LUHMES (cell line): ENCODE measurements around a stretch of chr6.

- PRO-cap = no peak
Measured at GRCh38 chr6:52598001-52598955, 21.4 kb upstream of the TRAM2 start.

DNA sequence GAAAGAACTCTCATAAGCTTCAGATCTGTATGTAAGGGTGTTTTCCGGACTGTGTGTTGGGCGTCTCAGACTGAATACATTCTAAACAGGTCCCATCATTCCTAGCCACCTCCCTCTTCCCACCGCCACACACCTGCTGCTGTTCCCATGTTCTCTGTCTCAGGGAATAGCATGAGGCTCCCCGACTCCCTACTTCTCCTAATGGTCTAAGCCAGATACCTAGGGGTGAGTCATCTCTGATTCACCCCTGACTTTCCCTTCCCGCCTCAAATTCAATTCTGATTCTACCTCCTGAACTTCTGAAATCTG lies 1.5 kb downstream of the TMEM14A start:
- PRO-cap = no peak

- PRO-cap = no peak
Measured at GRCh38 chr6:52746148-52746943, 16.9 kb downstream of the GSTA2 start.

DNA sequence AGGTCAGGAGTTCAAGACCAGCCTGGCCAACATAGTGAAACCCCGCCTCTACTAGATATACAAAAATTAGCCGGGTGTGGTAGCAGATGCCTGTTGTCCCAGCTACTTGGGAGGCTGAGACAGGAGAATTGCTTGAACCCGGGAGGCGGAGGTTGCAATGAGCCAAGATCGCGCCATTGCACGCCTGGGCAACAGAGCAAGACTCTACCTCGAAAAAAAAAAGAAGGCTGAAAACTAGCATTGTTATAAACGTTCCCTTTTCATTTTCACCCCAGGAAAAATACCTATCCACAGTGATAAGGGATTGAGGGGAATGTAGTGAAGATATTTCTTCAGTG lies 9.3 kb downstream of the GSTA4 start:
- PRO-cap = no peak

DNA sequence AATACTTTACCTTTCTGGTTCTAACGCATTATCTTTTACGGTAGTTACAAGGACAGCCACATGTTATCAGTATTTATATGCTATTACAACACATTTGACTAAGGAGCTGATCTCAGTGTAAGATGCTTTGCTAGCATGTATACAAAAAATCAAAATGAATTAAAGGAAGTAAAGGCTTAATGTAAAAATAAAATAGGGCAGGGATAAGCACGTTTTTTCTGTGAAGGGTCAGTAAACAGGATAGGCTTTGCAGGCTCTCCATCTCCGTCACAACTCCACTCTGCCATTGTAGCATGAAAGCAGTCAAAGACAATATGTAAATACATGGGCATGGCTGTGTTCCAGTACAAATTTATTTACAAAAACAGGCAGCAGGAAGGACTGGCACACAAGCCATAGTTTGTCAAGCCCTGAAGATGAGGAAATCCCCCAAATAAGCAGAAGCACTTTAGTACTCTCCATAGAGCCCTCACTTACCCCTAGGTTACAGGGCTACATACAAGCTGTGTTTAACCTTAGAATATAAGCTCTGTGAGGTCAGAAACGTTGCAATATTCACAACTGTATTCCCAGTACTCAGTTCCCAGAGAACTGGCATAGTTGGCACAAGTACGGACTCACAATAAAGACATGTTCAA lies 5.4 kb downstream of the CILK1 start:
- PRO-cap = no peak

GRCh38 chr6:53128580-53129296 lies 19.9 kb downstream of the GCM1 start:
- PRO-cap = no peak

DNA sequence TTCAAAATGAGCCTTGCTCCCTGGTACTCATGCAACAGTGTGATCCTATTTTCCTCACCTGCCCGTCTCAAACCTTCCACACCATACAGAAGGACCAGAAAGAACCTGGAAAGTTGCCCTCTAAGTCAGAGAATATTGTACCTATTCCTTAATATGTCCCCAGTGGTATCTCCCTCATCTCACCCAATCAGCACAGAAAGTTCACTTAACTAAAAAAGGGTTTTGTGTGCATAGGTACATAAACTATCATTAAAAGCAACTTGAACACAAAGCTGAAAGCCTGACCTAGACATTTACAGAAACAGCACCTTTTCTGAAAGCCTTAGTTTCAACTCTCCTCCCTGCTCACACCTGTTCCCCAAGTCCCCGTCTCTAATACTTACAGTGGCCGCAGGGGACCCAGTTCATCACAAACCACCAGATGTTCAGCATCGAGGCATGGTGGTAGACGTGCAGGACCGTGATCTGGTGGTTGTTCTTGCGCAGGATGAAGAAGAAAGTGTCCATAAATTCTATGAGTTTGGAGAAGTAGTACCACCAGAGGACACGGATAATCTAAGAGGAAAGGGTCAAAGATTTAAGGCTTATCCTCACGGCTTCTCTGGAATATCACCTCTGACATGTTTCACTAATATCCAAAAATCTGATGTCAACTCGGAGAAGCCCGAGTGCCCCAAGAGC lies 73.9 kb downstream of the ELOVL5 start:
- PRO-cap = no peak

DNA sequence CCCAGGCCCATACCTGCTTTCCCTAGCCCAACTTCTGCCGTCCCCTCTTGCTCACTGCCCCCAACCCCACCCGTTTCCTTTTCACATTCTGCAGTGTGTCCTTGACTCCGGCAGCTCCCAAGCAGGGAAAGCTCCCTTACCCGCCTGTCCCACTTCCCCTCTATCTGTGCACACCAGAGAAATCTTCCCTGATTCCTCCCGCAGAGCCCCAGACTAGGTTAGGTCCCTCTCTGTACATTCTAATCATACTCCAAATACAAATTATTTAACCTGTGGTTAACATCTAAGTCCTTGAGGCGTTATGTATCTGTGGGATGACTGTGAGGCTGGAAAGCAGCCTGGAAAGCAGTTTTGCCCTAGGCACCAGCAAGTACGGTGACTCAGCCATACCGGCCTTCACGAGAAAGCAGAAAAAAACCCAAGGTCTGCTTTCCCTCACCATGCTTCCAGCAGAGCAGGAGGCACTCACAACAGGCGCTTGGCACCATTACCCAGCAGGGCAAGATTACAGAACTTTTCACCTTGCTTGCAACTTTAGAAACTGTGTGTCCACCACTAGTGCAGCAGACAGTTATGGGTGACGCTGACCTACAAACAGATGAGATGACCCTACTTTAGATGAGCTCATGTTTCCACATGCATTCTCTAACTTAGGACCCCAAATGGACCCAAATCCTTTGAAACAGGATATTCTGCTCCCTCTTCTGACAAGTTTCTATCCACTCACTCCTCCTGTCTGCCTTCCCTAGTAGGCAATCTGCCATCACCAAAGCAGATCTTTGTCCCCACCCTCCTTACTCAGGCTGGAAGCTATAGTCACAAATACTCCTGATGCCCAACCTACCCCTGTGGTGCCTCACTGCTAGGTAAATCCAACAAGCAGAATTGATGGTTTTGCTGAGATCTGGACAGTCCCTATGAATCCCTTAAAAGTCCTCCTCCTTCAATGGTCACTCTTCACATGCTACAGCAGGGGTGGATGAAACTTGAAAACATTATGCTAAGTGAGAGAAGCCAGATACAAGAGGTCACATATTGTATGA lies 22.0 kb downstream of the ELOVL5 start:
- PRO-cap = no peak

GRCh38 chr6:53331927-53332237 lies 16.9 kb downstream of the ELOVL5 start:
- PRO-cap = no peak

GRCh38 chr6:53345310-53345962 lies 3.3 kb downstream of the ELOVL5 start:
- PRO-cap = no peak

DNA sequence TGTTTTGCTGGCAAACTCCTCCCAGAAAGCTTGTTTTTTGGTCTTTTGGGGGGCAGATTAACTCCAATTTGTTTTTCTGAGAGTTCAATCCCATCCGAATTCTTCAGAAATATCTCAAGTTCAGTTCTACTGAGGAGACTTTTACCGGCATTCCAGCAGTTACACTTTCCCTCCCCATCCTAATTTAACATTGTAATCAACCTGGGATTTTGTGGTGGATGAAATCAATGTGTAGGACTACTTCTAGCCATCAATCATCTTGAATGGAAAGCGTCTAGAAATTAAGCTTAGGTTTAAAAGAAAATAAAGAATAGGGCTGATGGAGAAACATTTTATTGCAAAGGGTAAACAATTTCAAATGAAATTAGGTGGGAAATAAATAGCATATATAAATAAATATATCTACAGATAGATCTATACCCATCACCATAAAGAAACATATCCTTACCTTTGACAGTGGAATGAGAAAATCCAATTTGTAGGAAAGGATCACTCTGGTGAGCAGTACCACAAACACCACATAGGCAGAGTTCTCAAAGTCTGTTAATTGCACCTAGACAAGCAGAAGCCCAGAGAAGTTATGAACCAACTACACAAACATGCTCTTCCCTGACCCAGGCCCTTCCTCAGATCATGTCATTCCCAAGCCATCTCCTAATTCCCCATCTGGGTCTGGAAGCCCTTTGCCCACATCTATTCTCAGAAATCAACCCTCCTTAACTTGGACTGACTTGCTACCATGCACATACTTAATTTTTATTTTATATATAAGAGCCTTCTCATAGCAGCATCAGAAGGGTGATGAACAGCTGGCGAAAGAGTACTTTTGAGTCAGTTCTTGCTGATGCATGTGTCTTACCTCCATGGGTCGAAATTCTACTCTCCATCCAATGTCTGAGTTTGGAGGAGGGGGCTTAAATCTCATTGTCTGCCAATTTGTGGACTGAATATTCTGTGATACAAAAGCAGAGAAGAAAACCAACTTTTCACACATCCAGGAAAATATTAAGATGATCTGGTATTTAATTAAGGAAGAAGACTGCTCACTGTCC lies 39.6 kb downstream of the GCLC start:
- PRO-cap = no peak

DNA sequence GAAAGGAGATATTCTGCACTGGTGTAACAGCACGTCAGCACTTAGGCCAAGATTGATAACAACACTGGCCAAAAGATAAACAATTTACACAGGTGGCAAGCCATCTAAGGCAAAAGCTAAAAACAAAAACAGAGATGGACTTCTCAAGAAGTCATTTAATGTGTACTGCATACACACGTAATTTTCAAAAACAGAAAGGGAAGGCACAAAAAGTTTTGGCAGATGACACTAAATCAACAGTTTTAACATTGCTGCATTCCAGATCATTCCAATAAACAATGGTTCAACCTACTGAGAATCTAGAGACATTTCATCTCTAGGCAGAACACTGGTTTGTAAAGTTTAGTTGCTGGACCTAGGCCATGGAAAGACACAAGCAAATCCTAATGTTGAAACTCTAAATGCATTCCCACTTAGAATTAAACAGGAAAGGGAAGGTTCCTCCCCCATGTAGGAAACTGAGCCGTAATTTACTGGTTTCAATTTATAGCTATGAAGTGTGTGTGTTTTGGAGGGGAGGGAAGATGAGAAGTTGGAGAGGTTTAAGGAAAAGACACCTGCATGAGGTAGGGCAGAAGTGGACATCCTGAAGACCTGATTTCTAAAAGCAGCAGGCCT lies 1.3 kb downstream of the GCLC start:
- PRO-cap = no peak

GRCh38 chr6:53544235-53544933 lies 517 bp downstream of the GCLC start:
- PRO-cap = bidirectional peak, plus-strand start at chr6:53544839, minus-strand start at chr6:53544561

- PRO-cap = no peak
Measured at GRCh38 chr6:53897884-53898491, 103.2 kb downstream of the LRRC1 start.

DNA sequence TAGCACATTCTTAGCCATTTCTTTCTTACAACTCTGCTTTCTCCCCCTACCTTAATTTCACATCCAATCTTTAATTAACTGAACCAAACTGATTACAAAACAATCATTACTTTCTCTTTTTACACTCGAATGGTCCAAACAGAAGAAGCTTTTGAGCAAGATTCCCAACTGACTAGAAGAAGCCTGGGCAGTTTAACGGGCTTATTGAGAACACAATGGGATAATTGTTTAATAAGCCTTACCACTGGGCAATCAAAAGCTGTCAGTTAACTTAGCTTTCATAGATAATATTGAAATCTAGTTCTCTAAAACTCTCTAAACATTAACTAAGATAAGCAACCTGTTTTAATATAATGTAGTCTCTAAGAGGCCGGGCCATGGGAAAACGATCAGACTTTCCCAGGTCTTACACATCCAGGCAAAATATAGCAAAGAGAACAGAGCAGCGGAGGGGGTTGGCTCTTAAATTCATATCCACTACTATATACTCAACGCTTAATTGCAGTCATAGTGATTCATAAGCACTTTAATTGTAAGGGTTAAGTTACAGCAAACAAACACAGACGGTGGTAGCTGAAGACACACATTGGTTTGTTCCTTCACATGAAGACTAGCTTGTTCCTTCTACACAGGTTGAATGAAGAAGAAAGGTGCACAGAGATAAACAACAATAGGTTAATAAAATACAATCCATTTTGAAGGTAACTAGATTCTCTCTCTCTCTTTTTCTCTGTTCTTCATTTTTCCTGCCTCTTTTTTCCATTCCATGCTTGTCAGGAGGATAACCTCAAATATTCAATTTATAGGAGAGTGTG lies 128.0 kb upstream of the FAM83B start:
- PRO-cap = no peak

- PRO-cap = no peak
Measured at GRCh38 chr6:56505851-56506228, 258.5 kb upstream of the COL21A1 start.

DNA sequence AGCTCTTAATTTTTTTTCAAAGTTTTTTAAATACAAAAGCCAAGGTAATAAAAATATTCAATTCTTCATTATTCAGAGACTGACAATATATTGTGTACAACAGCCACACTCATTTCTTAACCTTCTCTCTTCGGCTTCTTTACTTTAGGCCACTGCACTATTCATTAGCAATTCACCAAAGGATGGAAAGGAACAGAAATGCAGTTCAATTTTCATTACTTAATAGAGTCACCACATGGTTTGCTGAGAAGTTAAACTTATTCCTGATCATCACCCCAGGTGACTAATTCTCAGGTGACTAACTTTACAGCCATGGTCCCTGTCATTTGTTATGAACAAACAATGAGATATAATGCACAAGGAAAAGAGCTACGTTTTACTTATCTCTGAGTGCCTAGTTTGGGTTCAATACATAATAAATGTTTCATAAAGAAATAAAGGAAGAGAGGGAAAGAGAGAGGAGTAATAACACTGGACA lies 266.2 kb downstream of the DST start:
- PRO-cap = no peak

DNA sequence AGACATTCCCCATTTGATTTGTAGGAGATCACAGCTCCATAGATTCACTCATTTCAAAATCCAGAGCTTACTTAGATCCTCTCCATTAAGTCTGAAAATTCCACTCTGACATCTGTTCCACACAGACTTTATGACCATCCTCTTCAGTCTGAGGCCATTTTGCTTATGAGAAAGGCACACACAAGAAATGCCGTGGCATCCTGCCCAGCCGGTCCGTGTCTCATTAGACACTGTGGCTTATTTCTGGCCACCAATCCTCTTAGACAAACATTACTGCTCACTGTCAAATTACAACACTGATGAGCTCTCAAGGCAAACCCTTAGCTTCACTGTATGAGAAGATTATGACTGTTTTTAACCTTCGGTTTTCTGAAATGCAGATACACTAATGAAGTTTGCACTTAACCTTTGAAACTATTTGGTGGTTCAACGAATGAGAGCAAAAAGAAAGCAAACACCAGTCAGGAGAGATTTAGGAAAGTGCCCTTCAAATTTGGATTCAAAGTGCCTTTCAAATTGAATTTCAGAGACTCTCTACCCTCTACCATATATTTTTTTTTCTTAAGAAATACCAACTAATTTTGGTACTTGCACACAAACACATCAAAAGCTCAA lies 261.4 kb downstream of the DST start:
- PRO-cap = no peak

DNA sequence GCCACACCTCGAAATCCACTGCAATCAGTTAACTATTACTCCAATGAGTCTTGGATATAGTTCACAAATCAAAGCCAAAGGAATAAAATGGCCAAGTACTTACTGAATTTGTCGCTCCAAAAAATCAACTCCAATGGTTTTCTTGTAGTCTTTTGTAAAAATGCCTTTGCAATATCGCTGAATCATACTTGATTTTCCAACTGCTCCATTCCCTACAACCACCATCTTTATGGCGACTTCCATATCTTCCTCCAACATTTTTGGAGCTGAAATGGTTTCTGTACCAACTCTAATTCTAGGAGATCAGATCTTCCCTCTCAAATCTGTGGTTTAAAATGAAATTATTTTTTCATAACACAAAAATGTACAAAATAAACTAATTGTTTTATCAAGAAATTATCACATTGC lies 12.0 kb downstream of the RAB23 start:
- PRO-cap = no peak

DNA sequence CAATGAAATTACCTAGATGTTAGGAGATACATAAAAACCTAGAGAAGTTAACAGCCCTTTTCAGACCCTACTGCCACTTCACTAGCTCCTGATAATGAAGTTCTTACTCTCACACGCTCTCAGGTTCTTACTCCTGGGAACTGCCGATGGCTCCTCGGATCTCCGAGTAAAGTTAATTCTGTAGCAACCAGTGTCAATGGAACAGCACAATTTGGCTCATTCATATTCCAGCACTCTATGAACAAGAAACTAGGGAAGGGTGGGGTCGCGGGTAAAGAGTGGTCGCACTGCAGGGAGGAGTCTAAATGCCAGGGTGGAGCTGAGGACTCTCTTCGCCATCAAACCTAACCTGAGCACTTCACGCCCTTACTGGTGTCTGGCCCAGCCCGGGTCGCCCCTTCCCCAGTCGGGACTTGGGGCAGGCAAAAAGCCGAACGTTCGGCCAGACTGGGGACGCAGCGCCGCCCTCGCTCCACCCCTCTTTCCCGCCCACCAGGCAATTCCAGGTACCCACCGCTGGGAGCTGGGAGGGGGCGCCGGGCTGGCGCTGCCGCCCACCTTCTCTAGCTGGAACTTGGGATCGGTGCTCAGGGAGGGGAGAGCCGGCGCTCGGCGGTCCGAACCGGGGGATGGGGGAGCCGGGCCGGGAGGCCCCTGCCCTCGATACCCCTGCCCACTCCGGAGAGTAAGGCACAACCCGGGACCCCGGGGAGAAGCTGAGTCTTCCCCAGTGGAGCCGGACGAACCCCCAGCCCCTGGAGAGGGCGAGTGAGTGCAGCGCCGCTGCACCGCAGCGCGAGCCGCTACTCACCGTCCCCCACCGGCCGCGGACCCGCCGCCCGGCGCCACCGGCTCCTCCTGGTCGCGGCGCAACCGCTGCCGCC lies 653 bp downstream of the RAB23 start:
- PRO-cap = unidirectional peak, plus-strand start at position 504 of the sequence